B cell (primary cell): ENCODE measurements around the genes CRTC2 and HAX1.

GRCh38 chr1:153933486-153934010, 10.8 kb upstream of the GATAD2B start:
- PRO-cap: no peak
- CAGE, long polyA plus RNA: no peak

GRCh38 chr1:153958137-153959099, at the start of gene CRTC2:
CRTC2 (minus strand) TSS chr1:153958612.
- PRO-cap: bidirectional peak, plus-strand start at chr1:153958281, minus-strand start at chr1:153958238; unidirectional peak, minus-strand start at chr1:153958594
- CAGE, long polyA plus RNA: no peak

DNA sequence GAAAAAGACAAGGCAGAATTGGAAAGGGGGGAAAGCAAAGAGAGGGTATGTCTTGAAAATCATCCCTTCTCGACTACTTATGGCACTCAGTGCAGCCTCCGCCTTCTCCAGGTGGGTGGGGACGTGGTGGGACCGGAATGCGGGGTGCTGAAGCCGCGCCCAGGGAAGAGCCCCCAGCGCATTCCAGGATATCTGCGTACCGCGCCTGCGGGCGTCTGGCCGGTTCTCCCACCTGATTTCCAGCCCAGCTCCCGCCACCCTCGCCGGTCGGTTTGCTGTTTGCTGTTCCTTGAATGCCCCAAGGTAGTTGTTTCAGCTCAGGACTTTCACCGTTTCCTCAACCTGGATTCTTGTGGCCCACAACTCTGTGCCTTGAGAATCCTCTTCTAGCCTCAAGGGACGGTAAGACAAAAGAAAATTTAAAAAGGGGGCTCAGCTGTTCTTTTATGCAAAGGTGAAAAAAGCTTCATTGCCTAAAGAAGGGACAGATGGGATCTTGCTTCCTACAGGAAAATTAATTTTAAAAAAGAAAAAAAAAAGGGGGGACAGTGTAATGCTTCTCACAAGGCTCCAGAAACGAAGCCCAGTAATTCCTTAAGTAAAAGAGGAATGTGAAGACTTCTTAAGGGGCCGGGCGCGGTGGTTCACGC, 821 bp upstream of the SLC39A1 start:
- PRO-cap: no peak
- CAGE, long polyA plus RNA: no peak

DNA sequence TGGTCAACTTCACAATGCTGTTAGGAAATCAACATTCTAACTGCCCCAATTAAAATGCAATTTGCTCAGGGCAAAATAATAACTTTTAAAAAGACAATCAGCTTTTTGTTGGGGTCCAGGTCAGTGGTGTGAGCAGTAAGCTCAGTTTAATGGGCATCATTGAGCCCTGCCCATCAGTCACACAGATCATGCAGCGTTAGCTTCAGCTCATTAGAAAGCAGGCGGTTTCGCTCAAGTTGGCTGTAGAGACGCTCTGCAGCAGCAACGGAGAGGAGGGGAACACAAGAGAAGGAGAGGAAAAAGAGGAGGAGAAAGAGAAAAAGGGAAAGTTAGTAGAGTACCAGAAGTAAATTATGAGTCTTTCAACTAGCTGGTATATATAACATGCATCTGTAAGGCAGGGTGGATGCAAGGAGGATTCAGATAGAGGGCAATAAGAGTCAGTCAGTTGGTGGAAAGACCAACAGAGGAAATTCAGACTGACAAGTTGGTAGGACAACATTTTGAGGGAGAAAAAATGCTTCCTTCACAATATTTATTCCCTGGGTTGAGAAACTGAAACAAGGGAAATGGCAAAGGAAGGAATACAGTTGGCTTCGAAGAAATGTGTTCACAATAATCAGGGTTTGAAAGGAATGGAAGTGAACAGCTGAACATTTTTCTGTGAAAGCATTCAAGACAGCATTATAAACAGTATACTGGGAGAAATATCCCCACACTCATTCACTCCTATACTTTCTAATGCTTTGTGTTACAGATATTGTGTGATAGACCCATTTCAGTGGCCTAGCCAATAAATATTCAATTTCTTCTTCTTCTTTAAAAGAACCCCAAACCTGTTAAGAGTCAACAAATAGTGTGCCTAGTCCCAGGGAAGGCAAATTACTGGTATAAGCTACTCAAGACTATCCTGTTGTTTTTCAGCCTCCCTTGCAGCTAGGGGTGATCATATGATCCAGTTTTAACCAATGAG, 32.8 kb downstream of the TPM3 start:
- PRO-cap: no peak
- CAGE, long polyA plus RNA: no peak

DNA sequence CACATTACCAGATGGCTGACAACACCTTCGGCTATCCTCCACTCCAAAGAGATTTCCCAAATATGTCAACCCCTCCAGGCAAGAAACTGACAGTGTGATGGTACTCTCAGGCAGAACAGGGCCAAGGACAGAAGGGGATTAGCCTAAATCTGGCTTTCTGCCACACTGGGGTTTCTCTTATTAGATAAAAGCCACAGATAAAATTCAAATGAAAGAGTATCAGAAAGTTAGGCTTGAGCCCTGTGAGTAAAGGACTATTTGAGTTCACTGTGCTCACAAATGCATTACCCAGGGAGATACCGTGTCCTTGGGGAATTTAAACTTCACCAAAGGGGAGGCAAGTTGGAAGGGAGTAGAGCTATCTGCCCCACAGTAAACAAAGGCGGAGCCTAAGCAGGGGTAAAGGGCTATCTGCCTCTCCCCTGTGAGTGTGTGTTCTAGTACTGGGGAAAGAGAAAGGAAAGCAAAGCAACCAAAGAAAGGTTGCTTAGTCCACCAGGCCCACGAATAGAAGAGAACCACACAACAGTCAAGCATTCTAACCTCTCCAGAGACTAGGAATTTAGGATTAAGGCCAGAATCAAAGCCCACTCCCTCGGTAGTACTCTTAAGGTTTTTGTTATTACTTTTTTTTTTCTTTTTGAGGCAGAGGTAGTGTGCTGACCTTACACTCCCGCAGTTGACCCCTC, 12.8 kb downstream of the TPM3 start:
- PRO-cap: no peak
- CAGE, long polyA plus RNA: no peak

GRCh38 chr1:154183482-154184082, 8.3 kb downstream of the TPM3 start:
- PRO-cap: no peak
- CAGE, long polyA plus RNA: no peak

DNA sequence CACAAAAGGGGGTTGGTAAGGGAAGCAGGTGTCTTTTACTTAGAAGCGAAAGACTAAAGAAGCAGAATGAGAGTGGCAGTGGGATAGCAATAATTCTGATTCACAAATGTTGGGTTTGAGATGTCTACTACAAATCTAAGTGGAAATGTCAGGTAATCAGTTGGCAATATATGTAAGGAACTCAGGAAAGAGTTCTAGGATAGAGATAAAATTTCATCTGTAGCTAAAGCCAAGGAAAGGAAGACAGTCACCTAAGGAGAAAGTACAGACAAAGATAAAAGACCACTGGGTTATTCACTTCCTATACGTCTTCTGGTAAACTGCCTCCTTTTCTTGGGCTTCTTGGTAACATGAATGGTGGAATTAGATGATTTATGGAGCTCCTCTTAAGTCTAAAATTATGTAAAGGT, 1.3 kb downstream of the C1orf43 start:
- PRO-cap: no peak
- CAGE, long polyA plus RNA: no peak

GRCh38 chr1:154272124-154272848, at the start of gene HAX1:
HAX1 (plus strand) TSS chr1:154272629.
- PRO-cap: bidirectional peak, plus-strand start at chr1:154272641, minus-strand start at chr1:154272401
- CAGE, long polyA plus RNA: start-site peak on the plus strand at chr1:154272600-154272653, 222 and 84 reads in 2 replicates

GRCh38 chr1:154337106-154338343, 12.2 kb downstream of the ATP8B2 start:
- PRO-cap: no peak
- CAGE, long polyA plus RNA: no peak

DNA sequence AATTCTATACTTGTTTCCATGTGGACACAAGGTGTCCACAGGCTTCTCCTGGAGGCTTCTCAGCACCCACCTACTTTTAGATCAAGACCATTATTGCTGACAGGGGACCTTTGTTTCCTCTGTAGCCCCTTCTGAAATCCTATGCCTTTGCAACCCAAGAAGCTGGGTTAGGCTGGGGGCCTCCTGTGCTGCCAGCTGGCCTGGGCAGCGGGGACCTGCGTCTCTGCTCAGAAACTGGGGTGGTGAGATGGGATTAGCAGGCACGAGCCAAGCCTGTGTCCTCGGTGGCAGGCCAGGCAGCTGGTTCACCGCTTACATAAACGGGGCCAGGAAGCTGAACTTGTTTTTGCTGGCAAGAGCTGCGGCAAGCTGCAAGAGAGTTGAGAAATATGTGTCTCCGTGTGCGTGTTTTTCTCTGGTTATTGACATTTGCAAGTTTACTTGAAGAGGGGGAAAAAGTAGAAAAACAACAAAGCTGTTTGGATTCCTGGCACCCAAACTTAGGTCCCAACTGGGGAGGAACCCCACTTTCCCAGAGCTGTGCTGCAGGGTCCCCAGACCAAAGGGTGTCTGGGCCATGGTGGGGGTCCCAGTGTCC, 14.3 kb downstream of the IL6R start:
- PRO-cap: no peak
- CAGE, long polyA plus RNA: no peak

DNA sequence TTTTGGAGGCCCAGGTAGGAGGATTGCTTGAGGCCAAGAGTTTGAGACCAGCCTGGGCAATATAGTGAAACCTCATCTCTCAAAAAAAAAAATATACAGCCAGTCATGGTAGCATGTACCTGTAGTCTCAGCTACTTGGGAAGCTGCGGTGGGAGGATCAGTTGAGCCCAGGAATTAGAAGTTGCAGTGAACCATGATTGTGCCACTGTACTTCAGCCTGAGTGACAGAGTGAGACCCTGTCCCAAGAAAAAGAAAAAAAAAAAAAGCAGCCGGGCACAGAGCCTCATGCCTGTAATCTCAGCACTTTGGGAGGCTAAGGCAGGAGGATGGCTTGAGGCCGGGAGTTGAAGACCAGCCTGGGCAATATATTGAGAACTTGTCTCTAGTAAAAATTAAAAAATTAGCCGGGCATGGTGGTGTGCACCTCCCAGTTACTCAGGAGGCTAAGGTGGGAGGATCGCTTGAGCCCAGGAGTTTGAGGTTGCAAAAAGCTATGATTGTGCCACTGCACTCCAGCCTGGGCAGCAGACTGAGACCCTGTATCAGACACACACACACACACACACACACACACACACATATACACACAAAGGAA, 20.5 kb downstream of the IL6R start:
- PRO-cap: no peak
- CAGE, long polyA plus RNA: no peak

DNA sequence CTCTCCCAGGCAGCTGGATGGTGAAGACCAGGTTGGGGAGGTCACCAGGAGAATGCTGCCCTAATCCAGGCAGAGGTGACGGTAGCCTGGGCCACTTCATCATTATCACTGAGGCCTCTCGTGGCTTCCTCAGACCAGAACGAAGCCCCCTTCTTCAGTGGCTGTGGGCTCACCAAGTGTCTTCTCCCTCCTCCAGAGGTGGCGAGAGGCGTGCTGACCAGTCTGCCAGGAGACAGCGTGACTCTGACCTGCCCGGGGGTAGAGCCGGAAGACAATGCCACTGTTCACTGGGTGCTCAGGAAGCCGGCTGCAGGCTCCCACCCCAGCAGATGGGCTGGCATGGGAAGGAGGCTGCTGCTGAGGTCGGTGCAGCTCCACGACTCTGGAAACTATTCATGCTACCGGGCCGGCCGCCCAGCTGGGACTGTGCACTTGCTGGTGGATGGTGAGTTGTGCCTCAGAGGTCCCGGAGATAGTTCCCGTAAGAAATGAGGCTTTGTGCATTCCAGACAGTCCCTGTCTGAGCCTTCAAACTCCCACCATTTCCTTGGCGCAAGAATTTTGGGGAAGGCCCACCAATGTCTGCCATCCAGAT, 24.0 kb downstream of the IL6R start:
- PRO-cap: no peak
- CAGE, long polyA plus RNA: no peak

DNA sequence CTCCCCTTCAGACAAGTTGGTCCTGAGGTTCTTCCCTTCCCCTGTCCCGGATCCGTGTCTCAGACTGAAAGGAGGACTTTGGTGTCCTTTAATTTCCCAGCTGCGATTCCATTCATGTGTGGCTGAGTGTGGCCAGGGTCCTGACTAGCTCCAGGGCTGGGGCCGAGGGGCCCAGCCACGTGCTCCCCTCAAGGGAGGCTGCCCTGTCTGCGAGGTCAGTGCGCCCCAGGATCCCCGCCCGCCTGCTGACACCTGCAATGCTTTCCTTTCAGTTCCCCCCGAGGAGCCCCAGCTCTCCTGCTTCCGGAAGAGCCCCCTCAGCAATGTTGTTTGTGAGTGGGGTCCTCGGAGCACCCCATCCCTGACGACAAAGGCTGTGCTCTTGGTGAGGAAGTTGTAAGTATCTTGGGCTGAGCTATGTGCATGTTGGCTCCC, 25.1 kb downstream of the IL6R start:
- PRO-cap: no peak
- CAGE, long polyA plus RNA: no peak

DNA sequence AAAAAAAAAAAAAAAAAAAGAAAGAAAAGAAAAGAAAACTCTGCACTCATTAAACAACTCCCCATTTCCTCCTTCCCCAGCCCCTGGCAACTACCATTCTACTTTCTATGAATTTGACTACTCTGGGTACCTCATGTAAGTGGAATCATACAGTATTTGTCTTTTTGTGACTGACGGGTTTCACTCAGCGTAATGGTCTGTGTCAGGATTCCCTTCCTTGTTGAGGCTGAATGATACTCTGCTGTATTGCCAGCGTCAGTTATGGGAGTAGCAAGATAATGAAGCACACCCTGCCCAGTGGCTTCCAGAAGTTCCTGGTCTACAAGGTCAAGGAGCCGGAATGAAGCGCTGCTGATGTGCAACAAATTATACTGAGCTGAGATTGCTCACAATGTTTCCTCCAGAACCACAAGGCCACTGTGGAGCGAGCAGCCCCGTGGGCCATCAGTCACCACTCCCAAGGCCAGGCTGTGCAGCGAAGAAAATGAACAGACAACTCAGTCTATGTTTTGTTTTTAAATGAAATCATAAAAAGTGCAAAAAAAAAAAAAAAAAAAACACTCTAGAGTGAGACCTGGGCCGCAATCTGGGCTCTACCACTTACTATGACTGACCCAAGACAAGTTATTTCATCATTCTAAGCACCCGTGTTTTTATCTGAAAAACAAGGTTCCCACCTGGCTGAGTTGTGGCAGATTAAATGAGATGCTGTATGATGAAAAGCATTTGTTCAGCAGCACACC, 24.0 kb upstream of the TDRD10 start:
- PRO-cap: no peak
- CAGE, long polyA plus RNA: no peak

GRCh38 chr1:154519758-154519983, 17.5 kb upstream of the SHE start:
- PRO-cap: no peak
- CAGE, long polyA plus RNA: no peak

- PRO-cap: no peak
- CAGE, long polyA plus RNA: no peak
Observed at GRCh38 chr1:154555350-154555639, 3.2 kb downstream of the UBE2Q1 start.

DNA sequence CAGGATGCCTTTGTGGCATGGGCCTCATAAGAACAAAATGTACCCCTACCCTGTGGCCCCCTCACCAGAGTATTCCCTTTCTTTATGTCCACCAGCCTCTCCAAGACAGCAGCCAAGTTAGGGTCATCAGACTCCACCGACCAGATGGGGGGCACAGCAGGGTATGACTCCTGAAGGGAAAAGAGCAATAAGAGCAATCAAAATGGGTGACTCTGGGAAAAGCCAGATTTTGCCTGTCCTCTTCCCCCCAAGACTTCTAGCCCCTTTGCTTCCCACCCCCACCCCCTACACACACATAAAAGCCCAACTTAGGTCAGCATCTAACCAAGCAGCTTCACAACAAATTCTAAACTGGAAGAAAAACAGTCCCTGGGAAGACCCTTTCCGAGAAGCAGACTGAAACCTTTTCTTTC, 2.7 kb downstream of the UBE2Q1 start:
- PRO-cap: no peak
- CAGE, long polyA plus RNA: no peak

- PRO-cap: no peak
- CAGE, long polyA plus RNA: no peak
Observed at GRCh38 chr1:154559168-154560032, 938 bp upstream of the UBE2Q1 start.

- PRO-cap: no peak
- CAGE, long polyA plus RNA: no peak
Observed at GRCh38 chr1:154583376-154584095, 16.0 kb downstream of the CHRNB2 start.

DNA sequence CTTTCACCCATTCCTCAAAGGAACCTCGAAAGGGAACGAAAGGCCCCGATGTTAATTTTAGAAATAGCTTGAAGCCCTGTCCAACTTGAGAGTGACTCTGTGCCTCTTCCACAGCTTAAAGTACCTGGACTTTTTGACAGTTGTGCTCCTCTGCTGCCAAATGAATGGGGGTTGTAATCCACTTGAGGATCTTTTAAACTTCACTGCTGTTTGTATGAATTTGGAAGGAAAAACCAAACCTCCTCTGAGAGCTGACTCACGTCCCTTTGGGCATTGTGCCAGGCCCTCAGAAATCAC, 78.5 kb downstream of the KCNN3 start:
- PRO-cap: no peak
- CAGE, long polyA plus RNA: no peak